GM12878 (cell line): ENCODE measurements around a stretch of chr20.

DNA sequence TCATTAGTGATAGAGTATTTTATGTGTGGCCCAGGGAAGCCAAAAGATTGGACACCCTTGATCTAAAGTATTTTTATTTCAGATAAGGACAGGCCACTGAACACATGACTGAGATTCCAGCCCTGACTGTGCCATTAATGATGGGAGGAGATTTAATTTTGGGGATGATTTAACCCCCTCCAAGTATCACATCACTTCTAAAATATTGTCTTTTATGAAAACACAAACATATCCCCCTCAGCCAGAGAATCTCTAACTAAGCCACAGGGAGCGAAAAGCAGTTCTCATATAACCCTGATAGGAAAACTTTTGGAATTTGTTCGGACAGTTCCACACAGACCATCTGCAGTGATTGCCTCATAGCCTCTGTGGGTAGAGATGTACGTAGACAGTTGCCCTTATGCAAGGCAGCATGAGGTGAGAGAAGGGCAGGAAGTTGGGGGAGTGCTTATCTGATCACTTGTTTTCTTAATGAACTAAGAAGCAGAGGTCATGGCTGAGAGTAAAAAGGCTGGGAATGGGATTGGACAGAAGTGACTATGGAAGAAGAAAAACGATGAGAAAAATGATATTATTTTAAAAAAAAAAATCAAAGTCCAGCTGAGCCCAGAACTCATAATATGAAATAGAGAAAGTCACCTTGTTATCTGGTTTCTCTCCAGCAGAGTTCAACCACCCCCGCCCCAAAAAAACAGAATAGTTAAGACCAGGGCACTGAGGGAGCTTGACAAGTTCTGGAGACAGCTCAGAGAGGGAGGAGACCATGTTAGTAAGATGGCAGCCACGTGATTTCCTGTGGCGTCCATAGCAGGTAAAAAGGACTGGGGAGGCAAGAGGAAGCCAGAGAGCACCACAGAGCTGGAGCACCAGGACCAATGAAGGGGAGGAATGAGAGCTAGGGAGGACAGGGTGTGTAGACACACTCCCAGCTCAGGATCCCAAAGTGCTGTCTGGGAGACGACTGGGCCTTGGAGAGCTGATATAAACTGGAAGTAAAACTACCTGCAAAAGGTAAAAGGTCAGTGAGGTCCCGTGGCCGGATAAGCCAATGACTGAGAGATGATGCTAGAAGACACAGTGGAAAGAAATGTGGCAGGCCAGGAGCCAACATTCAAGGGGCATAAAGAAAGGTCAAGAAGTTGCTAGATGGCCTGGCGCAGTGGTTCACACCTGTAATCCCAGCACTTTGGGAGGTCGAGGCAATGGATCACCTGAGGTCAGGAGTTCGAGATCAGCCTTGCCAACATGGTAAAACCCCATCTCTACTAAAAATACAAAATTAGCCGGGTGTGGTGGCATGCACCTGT is 39.3 kb downstream of the SLC23A2 start:
- RAMPAGE, long total RNA: no peak
- RRBS, 2 experiments: no CpG with 5 or more reads among the region's 14 CpGs
CAGE:
- cytosol, long polyA minus RNA: no peak
- cytosol, long polyA plus RNA: no peak
- long polyA plus RNA: no peak
- nucleolus, long total RNA: no peak
- nucleus, long polyA plus RNA: no peak
- nucleus, long total RNA: no peak

DNA sequence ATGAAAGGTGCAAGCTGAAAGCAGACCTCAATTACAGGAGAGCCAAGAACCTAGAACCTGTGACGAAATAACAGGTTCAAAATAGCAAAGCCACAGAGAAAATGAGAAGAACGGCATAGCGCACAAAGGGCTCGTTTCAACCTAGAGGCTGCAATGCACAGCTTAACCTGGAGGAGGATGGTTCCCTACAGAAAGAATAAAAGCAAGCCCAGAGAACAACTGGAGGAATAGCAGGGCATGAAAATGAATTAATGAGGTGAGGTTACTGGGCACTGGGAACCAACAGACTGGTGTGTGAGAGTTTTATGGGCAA is 3.0 kb downstream of the SLC23A2 start:
- RAMPAGE, long total RNA: no peak
- RRBS, 2 experiments: no CpG with 5 or more reads among the region's 4 CpGs
CAGE:
- cytosol, long polyA minus RNA: no peak
- cytosol, long polyA plus RNA: no peak
- long polyA plus RNA: no peak
- nucleolus, long total RNA: no peak
- nucleus, long polyA plus RNA: no peak
- nucleus, long total RNA: no peak

DNA sequence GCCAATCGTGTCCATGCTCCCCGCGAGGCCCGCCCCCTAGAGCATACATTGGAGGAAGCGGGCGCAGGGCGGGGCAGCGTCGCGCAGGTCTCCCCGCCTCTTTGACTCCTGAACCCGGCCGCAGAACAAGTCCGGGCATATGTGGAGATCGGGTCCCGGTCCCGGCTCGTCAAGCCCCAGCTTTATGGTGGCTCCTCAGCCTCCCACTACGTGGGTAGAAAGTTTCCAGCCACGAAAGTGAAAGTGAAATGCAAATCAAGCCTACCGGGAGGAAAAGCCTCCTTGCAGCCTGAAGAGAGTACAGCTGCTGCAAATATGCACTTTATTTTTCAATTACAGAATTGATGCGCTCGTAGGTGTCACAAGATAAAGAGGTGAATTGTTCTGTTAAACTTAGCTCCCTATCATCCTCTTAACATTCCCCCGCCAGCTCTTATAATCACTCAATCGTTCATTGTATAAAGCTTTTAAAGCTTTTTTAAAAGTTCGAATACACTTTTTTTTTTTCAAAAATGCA is 352 bp upstream of the PCNA start:
- RAMPAGE, long total RNA: no peak
- RRBS, 2 experiments: 0% methylated on average over 4 of the region's 26 CpGs; no CpG with 5 or more reads in 1 of the 2 experiments
CAGE:
- cytosol, long polyA minus RNA: no peak
- cytosol, long polyA plus RNA: no peak
- long polyA plus RNA: no peak
- nucleolus, long total RNA: no peak
- nucleus, long polyA plus RNA: no peak
- nucleus, long total RNA: no peak

GRCh38 chr20:5127411-5128191 is 793 bp downstream of the CDS2 start:
- RAMPAGE, long total RNA: no peak
- RRBS, 2 experiments: no CpG with 5 or more reads among the region's 17 CpGs
CAGE:
- cytosol, long polyA minus RNA: no peak
- cytosol, long polyA plus RNA: no peak
- long polyA plus RNA: no peak
- nucleolus, long total RNA: no peak
- nucleus, long polyA plus RNA: no peak
- nucleus, long total RNA: no peak

DNA sequence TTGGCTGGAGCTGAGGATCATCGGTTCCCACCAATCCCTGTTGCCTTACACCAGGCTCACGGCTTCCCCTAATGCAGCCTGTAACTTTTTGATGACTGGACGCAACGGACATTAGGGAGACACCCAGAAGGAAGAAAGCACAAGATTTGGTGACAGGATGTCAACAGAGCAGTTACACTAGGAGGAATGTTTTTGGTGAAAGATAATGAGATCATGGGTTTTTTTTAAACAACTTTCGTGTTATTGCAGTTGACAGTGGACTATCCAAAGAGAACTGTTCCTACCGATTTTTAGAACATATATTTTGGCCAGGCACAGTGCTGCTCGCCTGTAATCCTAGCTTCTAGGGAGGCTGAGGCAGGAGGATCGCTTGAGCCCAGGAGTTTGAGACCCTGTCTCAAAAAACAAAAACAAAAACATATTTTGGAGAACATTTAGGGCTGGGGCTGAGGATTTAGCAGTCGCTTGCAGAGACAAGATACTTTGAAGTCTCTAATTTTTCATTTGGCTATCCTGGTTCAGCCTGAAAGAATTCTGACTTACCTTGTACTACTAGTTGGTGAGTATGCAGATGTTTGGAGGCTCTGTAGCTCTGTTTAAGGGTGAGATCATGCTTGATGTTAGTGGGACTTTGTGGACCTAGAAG is 1.5 kb downstream of the CDS2 start:
- RAMPAGE, long total RNA: no peak
- RRBS, 2 experiments: no CpG with 5 or more reads among the region's 9 CpGs
CAGE:
- cytosol, long polyA minus RNA: no peak
- cytosol, long polyA plus RNA: no peak
- long polyA plus RNA: no peak
- nucleolus, long total RNA: no peak
- nucleus, long polyA plus RNA: no peak
- nucleus, long total RNA: no peak

DNA sequence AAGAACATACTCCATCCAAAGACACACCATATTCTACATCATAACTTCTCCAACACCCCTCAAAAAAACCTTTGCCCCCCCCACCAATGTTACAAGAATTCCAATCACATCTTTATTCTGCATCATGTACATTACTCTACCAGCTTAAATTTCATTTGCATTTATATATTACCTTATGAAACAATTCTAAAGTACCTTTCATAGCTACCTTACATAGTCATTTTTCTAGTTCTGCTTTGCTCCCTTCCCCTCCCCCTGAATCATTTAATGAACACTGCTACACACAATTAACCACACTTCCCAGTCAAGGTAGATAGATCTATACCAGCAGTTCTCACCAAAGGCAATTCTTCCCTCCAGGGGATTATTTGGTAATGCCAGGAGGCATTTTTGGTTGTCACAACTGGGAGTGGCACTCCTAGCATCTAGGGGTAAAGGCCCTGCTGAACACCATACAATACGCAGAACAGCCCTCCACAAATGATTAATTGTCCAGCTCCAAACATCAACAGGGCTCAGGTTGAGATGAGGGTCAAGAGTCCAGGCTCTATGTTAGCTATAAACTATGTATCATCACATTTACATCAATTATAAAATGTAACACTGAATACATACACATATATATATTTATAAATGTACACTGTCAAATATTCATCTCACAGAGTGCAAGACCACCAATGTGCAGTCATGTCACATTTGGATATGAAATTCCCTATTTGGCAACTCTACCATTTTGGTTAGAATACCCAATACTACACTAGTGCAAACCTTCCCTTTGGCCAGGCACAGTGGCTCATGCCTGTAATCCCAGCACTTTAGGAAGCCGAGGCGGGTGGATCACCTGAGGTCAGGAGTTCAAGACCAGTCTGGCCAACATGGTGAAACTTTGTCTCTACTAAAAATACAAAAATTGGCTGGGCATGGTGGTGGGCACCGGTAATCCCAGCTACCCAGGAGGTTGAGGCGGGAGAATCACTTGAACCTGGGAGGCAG is 4.3 kb downstream of the GPCPD1 start:
- RAMPAGE, long total RNA: no peak
- RRBS, 2 experiments: no CpG with 5 or more reads among the region's 5 CpGs
CAGE:
- cytosol, long polyA minus RNA: no peak
- cytosol, long polyA plus RNA: no peak
- long polyA plus RNA: start-site peak on the minus strand centred at position 301 of the sequence, 916 bp wide, 18 and 34 reads in 2 replicates
- nucleolus, long total RNA: no peak
- nucleus, long polyA plus RNA: no peak
- nucleus, long total RNA: start-site peak on the minus strand centred at position 752 of the sequence, 9 bp wide, 45 reads

GRCh38 chr20:5656967-5658008 is 46.5 kb upstream of the GPCPD1 start:
- RAMPAGE, long total RNA: no peak
- RRBS, 2 experiments: no CpG with 5 or more reads among the region's 13 CpGs
CAGE:
- cytosol, long polyA minus RNA: no peak
- cytosol, long polyA plus RNA: no peak
- long polyA plus RNA: no peak
- nucleolus, long total RNA: no peak
- nucleus, long polyA plus RNA: no peak
- nucleus, long total RNA: no peak

DNA sequence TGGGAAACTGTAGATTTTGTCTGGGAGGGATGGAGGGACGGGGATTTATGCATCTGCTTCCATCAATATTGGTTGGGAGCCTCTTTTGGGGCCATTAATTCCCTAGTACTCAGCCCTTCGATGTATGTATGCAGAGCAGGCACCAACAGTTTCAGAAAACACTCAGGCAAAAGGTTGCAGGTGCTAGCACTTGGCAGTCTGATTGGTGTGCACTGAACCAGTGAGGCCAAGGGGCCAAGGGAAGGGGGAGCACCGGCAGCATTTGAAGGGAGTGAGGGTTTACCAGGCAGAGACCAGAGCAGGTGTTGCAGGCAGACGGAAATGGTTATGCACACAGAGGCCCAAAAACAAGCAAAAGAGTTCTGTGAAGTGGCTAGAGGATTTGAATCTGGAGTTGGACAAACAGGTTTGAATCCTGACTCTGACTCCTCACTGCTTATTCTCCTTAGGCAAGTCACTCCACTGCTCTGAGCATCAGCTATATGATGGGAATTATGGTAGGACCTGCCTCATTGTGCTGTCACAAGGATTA is 58.3 kb upstream of the SHLD1 start:
- RAMPAGE, long total RNA: no peak
- RRBS, 2 experiments: no CpG with 5 or more reads among the region's 4 CpGs
CAGE:
- cytosol, long polyA minus RNA: no peak
- cytosol, long polyA plus RNA: no peak
- long polyA plus RNA: no peak
- nucleolus, long total RNA: no peak
- nucleus, long polyA plus RNA: no peak
- nucleus, long total RNA: no peak

DNA sequence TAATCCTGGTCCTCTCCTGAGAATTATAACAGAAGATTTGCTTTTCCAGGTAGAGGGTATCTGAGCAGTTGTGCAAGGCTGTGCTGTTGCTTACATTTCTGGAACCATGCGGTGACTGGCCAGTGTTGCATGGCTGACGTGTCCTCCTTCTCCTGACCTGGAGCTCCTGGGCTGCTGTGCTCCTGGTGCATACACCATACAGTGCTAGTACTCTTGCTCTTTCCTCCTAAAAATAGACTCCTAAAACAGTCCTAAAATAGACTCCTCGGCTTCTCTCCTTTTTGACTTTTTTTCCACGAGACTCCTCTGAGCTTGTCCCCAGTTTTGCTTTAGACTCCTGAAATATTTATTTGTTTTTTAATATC is 78.4 kb upstream of the CHGB start:
- RAMPAGE, long total RNA: no peak
- RRBS, 2 experiments: no CpG with 5 or more reads among the region's 4 CpGs
CAGE:
- cytosol, long polyA minus RNA: no peak
- cytosol, long polyA plus RNA: no peak
- long polyA plus RNA: no peak
- nucleolus, long total RNA: no peak
- nucleus, long polyA plus RNA: no peak
- nucleus, long total RNA: no peak

DNA sequence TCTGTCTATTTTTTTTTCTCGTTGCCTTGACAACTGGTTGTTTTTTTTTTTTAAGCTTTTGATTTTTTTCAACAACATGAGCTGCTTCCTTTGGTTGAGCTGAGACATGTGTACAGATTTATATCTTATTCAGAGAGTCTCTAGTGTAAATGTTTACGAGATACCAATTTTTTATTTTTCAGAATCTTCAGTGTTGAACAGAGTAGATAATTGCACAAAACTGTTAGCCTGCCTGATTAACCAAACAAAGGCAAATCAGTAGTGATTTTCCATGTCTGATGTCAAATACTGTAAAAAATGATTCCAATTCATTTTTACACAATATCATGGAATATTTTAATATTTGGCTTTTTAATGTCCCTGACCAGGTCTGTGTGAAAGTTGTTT is 75.3 kb upstream of the CHGB start:
- RAMPAGE, long total RNA: no peak
- RRBS, 2 experiments: no CpG with 5 or more reads among the region's 2 CpGs
CAGE:
- cytosol, long polyA minus RNA: no peak
- cytosol, long polyA plus RNA: no peak
- long polyA plus RNA: no peak
- nucleolus, long total RNA: no peak
- nucleus, long polyA plus RNA: no peak
- nucleus, long total RNA: no peak

GRCh38 chr20:5843260-5843577 is 68.1 kb upstream of the CHGB start:
- RAMPAGE, long total RNA: no peak
- RRBS, 2 experiments: no CpG with 5 or more reads among the region's 3 CpGs
CAGE:
- cytosol, long polyA minus RNA: no peak
- cytosol, long polyA plus RNA: no peak
- long polyA plus RNA: no peak
- nucleolus, long total RNA: no peak
- nucleus, long polyA plus RNA: no peak
- nucleus, long total RNA: no peak

DNA sequence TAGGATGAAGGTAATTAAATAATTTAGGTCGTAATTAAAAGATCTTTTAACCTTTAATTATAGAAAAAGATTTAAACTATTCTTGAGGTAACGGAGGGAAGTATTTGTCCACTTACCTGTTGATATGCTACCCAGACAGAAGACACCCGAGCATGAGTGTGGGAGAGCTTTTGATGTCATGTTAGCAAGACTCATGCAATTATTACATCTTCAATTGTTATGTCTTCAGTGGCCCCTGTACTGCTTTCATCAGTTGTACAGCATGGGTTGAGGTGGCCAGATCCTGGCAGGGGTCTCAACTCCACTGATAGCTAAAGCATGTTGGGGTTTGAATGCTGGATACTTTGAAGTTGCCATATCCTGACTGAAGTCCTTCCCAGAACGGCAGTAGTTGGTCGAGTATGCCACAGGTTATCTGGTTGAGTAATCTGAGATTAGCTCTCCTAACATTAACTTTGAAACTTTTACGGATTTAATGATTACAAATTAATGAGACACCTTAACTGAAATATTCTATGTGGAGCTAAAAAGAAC is 1.1 kb downstream of the CRLS1 start:
- RAMPAGE, long total RNA: no peak
- RRBS, 2 experiments: no CpG with 5 or more reads among the region's 6 CpGs
CAGE:
- cytosol, long polyA minus RNA: no peak
- cytosol, long polyA plus RNA: no peak
- long polyA plus RNA: no peak
- nucleolus, long total RNA: no peak
- nucleus, long polyA plus RNA: no peak
- nucleus, long total RNA: no peak

DNA sequence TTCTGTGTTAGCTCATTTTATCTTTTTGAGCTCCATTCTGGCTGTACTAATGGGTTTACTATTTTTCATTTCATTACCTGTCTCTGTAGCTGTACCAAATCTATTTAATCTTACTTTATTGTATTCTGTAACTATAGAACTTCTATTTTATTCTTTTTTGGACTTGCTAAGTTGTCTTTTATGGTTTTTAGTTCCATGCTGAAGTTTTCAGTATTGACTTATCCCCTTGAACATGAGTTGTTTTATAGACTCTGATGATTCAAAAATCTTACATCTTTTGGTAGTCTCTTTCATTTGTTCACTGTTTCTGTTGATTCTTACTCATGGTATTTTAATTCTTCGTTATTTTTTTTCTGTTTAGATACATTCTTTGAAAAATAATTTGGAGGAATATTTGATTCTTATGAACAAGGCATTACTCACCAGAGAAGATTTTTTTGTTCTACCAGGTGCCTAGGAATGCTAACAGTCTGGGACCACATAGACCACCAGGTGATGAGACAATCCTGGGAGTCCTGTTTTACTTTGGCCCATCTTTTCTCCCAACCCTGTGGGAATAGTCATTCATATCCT is 17.1 kb downstream of the CRLS1 start:
- RAMPAGE, long total RNA: no peak
- RRBS, 2 experiments: no CpG with 5 or more reads among the region's 1 CpG
CAGE:
- cytosol, long polyA minus RNA: no peak
- cytosol, long polyA plus RNA: no peak
- long polyA plus RNA: no peak
- nucleolus, long total RNA: no peak
- nucleus, long polyA plus RNA: no peak
- nucleus, long total RNA: no peak

- RAMPAGE, long total RNA: no peak
- RRBS, 2 experiments: no CpG with 5 or more reads among the region's 7 CpGs
CAGE:
- cytosol, long polyA minus RNA: no peak
- cytosol, long polyA plus RNA: no peak
- long polyA plus RNA: no peak
- nucleolus, long total RNA: no peak
- nucleus, long polyA plus RNA: no peak
- nucleus, long total RNA: no peak
These were observed 86.6 kb upstream of the BMP2 start for GRCh38 chr20:6680901-6681362.

DNA sequence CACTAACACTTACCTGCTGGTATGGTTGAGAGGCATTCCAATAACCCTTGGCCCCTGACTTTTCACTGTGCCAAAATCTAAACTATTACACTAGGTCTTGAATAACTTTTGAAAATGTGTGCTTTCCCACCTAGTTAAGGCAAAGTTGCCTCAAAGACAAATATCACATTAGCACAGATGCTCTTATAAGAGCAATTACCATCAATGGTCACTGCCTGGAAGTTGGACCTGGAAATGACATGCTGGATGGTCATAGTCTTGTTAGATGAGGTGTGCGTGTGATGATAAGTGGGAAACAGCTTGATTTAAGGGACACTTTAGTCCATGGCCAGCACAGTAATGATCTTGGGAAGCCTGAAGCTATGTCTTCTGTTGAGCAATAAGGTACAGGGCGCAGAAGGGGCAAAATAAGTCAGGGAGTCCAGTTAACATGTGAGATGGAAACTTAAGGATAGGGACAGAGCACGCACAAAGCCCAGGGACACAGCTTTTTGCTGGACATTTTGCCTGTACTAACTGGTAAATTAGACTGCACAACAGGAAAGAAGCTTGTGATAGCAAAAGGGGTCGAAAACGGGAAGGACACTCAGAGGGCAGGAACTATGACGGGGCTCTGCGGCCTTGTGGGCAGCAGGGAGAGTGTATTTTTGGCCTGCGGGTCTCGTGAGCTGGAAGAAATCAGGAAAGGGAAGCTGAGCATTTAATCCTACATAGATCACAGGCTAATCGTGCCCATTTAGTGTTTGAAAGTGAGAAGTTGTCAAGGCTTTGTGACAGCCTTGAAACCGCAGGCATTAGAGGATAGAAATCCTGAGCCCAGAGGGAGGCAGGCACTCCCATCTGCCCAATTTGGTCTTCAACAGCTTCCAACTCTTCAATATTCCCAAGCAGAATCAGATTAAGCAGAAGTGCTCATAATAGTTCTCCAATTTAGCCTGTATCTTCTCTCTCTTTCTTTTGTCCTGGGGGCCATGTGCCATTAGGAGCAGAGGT is 66.7 kb upstream of the BMP2 start:
- RAMPAGE, long total RNA: no peak
- RRBS, 2 experiments: no CpG with 5 or more reads among the region's 11 CpGs
CAGE:
- cytosol, long polyA minus RNA: no peak
- cytosol, long polyA plus RNA: no peak
- long polyA plus RNA: no peak
- nucleolus, long total RNA: no peak
- nucleus, long polyA plus RNA: no peak
- nucleus, long total RNA: no peak

DNA sequence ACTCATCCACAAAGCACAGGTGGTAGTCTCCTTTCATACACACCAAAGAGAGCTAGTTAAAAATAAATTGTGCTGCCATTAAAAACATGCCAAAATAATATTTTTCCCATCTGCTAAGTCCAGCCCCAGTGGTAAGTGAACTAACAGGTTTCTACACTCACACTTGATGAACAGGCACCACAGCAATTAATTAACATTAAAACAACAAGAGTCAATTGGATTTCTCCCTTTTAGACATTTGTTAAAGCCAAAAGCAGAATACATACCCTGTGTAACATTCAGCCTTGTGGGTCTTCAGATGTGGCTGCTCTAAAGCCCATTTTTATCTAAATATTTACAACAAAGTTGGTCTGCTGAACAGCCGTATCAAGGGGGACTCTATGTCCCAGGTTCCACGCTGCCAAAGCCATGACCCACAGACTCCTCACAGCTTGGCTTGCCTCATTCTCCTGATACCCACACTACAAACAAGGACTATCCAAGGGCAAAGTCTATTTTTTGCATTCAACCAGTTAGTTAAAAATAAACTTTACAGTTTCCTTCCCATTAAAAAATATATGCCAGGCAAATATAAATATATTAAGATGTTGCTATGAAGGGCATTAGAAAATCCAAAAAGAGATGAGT is 490.5 kb downstream of the BMP2 start:
- RAMPAGE, long total RNA: no peak
- RRBS, 2 experiments: no CpG with 5 or more reads among the region's 2 CpGs
CAGE:
- cytosol, long polyA minus RNA: no peak
- cytosol, long polyA plus RNA: no peak
- long polyA plus RNA: no peak
- nucleolus, long total RNA: no peak
- nucleus, long polyA plus RNA: no peak
- nucleus, long total RNA: no peak

- RAMPAGE, long total RNA: no peak
- RRBS, 2 experiments: no CpG with 5 or more reads among the region's 2 CpGs
CAGE:
- cytosol, long polyA minus RNA: no peak
- cytosol, long polyA plus RNA: no peak
- long polyA plus RNA: no peak
- nucleolus, long total RNA: no peak
- nucleus, long polyA plus RNA: no peak
- nucleus, long total RNA: no peak
These were observed 399.3 kb downstream of the HAO1 start for GRCh38 chr20:7540910-7541332.

GRCh38 chr20:7996222-7996928 is 23.2 kb downstream of the TMX4 start:
- RAMPAGE, long total RNA: no peak
- RRBS, 2 experiments: no CpG with 5 or more reads among the region's 5 CpGs
CAGE:
- cytosol, long polyA minus RNA: no peak
- cytosol, long polyA plus RNA: no peak
- long polyA plus RNA: no peak
- nucleolus, long total RNA: no peak
- nucleus, long polyA plus RNA: no peak
- nucleus, long total RNA: no peak

GRCh38 chr20:7999497-8000132 is 19.9 kb downstream of the TMX4 start:
- RAMPAGE, long total RNA: no peak
- RRBS, 2 experiments: no CpG with 5 or more reads among the region's 12 CpGs
CAGE:
- cytosol, long polyA minus RNA: no peak
- cytosol, long polyA plus RNA: no peak
- long polyA plus RNA: no peak
- nucleolus, long total RNA: no peak
- nucleus, long polyA plus RNA: no peak
- nucleus, long total RNA: no peak

- RAMPAGE, long total RNA: no peak
- RRBS, 2 experiments: no CpG with 5 or more reads among the region's 10 CpGs
CAGE:
- cytosol, long polyA minus RNA: no peak
- cytosol, long polyA plus RNA: no peak
- long polyA plus RNA: no peak
- nucleolus, long total RNA: no peak
- nucleus, long polyA plus RNA: no peak
- nucleus, long total RNA: no peak
These were observed 70.8 kb downstream of the PLCB1 start for GRCh38 chr20:8202649-8203391.